Skeletal muscle satellite cell (primary cell): Measurements from ENCODE around the gene SMTN.

DNA sequence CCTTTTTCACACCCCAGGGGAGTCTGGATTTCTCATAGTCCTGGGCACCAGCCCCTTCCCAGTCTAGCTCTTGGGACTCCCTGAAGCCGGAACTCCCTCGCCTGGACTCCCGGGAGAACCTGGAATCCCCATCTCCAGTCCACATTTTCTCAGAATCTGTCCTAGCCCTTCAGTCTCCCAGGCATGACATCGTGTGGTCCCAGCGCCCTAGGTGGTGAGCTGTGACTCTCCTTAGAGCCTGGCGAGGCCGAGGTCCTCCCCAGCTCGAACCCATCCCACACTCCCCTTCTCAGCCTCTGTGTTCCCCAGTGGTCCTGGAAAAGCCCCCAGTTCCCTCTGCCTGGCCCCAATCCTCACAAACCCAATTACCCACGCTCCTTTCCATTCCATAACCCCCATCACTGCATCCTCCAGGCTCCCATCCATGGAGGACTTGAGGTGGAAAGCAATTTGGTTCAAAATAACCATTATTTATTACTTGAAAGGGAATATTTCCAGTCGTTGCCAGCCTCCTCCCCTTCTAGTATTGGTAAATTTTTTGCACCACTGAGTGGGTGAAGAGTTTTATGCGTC is 811 bp upstream of the DUSP18 start:
- CAGE, long polyA plus RNA, result no peak

- CAGE, long polyA plus RNA, result no peak
Measured at GRCh38 chr22:30932663-30933367, 35.8 kb downstream of the MORC2 start.

DNA sequence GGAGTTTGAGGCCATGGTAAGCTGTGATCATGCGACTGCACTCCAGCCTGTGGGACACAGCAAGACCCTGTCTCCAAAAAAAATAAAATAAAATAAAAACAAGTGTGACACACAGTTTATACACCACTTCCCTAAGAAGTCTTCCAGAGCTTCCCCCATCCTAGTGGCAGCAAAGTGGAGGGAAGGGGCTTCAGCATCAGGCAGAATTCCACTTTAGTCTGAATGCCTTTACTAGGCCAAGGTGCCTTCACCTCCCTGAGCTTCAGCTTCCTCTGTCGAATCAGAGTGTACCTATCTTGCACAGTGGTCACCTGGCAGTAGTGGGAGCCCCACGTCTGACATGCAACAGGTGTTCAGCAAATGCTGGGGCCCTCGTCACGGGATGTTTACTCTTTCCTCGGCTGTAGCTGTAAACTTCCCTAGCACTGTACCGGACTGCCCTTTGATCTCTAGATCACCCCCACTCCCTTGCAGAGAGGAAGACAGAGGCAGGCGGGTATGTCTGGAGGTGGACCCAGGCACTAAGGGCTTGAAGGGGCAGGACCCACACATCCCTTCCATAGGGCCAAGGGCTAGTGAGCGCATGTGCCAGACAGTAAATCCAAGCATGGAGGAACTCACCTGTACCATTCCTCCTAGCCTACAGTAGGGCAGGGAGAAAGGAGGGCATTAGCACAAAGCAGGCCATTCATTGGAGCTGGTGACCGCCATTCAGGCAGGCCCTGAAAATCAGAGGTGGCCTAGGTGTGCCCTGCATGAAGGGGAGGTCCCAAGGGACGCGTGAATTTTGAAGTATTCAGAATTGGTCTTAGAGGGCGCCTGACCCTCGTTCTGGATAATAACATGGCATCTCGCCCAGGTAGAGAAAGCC is 2.1 kb upstream of the SMTN start:
- CAGE, long polyA plus RNA, result no peak

DNA sequence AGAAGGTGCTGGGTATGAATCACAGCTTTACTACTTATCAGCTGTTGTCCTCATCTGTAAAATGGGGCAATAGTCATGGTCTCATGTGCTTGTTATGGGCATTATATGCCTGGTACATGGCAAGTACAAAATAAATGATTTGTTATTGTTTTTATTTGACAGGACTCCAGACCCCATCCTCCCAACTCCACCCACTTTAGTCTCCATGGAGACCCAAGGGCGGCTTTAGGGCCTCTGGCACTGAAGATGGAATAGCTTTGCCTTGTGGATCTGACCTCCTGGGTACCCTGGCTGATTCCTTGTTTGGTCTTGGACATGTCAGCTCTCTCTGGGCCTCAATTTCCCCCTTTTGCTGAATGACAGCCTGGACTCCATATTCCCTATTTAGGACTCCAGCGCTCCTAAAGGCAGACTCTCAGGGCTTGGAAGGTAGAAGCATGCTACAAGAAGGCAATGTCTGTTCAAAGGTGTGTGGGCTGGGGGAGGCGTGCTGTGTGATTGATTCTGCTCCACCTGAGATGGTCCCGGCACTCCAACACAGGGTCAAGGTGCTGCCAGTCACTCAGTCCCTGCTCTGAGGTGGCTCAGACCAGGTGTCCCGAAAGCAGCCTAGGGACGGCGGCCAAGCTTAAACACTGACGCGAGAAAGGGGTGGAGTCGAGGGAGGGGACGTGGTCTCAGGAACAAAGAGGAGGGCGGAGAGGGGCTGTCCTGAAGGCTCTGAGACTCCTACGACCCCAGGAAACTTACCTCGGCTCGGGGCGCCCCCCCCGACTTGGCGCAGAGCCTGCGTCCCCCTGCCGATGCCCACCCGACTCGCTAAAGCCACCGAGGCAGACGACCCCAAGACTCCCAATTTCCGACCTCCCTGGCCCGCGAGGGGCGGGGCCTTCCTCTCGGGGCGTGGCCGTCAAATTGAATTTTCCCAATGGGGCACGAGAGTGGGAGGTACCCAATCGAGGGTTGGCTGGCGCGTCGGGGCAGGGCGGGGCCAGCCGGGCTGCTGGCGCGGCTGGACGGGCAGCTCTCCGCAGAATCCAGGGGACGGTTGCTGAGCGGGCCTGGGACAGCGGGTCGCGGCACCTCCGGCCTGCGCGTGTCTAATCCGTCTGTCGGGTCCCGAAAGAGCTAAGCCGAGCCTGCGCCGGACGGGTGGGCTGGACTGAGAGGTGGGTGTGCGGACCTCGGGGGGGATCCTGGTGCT is at the start of gene SMTN:
TSS of gene SMTN (plus strand) at position 1,031 of the 1,204 bp plus-strand sequence.
- CAGE, long polyA plus RNA, result start-site peak on the plus strand centred at position 1,052 of the sequence, 44 bp wide, 1,075 and 134 reads in 2 replicates

DNA sequence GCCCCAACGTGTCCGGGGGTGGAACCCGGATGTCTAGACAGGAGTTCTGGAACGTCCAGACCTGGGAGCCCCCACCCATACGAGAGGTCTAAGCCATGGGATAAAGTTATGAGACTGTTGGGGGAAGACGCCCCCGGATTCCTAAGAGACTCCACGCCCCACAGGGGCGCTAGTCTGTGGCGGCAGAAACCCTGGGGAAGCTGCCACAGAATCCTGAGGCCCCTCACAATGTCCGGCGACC is 294 bp downstream of the SMTN start:
- CAGE, long polyA plus RNA, result no peak

- CAGE, long polyA plus RNA, result no peak
Measured at GRCh38 chr22:31148564-31148931, 8.2 kb upstream of the PLA2G3 start.

DNA sequence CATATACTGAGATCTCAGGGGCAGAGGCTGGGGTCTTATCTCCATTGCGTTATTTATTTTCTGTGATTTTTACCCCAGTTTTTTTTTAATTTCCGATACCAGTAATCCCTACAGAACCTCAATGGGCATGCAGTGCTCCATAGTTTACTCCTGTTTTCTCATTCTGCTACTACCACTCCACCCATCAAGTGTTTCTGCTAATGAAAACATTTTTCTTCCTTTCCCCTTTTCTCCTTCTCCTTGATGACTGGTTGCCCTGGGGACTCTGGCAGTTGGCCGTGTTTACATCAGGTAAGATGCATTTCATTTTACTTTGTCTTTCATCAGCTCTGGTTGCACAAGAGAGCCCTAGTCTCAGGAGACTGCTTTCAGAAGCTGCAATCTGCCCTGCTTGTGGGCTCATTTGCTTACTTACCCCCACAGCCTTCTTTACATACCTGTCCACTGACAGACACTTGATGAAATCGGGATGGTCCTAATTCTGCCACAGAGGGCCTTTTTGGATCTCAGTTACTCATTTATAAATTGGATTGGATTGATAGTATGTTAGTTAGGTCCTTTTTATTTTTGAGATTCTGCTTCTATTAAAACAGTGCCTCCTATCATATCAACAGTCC is 19.6 kb upstream of the LIMK2 start:
- CAGE, long polyA plus RNA, result no peak

DNA sequence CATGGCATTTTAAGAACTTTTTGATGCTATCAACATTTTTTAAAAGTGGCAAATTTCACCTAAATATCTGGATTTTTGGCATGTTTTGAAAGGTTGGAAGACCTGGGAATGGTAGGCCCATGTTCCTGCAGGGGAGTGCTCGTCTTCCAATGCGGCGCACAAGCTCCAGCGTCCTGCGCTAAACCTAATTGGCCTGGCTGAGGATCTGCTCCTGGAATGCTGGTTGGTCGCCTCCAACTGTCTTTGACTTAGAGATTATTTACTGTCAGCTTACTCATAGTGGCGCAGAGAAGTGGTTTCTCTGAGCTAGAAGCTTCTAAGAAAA is 641 bp upstream of the LIMK2 start:
- CAGE, long polyA plus RNA, result no peak

- CAGE, long polyA plus RNA, result no peak
Measured at GRCh38 chr22:31288898-31289422, 3.3 kb downstream of the PIK3IP1 start.

DNA sequence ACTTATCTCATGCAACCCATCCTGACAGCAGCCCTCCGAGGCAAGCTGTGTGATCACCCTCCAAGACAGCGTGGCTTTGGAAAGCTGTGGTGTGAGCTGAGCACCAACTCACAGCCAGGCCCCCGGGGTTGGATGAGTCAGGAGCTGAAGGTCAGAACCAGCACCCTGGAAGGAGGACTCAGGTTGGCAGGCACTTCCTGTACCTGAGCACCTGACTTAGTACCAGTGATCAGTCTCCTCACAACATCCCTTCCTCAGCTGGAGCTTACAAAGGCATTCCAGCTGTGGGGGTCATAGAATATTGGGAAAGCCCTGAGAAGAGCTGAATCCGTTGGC is 8.9 kb downstream of the PATZ1 start:
- CAGE, long polyA plus RNA, result no peak

GRCh38 chr22:31463467-31464103 is 26.1 kb downstream of the EIF4ENIF1 start:
- CAGE, long polyA plus RNA, result no peak

DNA sequence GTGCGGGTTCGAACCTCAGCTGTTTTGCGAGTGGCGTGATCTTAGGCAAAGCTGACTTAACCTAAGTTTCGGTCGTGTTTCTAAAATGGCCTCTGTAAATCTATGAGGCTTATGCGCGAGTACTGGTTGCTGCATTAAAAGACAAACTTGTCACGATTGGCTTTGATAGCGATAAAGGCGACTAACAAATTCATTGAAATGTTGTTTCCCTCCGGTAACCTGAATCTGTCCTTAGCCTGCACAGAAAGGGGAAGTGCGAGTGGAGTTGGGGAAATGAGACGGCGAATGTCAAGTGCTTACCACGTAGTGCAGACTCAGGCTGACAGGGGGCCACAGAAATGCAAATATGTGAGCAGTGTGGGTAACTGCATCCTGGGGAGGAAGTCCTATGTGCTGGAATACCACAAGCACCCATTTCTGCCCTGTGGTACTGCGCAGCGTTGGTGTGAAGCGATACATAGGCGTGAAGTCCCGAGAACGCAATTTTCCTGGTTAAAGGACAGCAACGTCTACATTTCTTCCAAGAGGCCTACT is 779 bp upstream of the EIF4ENIF1 start:
- CAGE, long polyA plus RNA, result no peak

DNA sequence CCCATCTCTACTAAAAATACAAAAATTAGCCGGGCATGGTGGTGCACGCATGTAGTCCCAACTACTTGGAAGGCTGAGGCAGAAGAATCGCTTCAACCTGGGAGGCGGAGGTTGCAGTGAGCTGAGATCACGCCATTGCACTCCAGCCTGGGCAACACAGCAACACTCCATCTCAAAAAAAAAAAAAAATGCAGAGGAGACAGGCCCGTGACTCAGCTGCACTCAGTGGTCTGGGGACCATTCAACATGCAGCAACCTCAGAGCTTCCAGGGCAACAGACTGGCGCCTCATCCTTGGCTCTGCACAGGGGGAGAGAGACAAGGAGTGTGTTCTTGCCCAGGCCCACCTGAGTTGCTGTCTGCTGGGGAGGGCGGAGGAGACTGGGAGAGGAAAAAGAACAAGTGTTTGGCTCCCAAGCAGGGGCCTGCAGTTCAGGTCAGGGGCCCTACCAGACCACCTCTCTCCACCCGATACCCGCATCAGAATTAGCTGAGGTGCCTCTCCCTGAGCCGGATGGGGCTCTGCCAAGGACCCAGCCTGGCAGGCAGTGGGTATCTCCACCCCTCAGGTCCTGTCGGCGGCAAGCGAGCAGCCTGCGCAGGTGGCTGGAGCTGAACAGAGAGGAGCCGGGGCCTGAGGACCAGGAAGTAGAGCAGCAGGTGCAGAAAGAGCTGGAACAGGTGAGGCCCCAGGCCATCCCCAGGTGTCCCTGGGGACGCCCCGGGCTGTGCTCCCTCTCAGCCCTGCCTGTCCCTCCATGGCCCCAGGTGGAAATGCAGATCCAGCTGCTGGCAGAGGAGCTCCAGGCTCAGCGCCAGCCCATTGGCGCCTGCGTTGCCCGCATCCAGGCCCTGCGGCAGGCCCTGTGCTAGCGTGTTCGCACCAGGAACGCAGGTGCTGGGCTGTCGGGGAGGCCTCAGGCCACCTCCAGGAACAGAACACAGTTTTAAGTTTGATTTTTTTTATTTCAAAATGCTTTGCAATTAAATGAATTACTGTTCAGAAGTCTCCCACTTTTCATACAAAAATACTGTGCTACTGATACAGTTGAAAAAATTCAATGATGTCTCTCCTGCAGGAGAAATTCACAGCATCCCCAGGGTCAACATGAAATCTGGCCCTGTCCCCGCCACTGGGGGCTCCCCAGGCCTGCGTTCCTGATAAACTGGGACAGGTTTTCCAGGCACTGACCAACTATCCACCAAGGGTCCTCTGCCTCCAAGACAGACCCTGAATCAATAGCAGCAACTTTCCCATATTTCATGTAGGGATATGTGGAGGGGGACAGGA is 44.0 kb downstream of the PISD start:
- CAGE, long polyA plus RNA, result no peak

GRCh38 chr22:31620440-31620883 is 41.6 kb downstream of the PISD start:
- CAGE, long polyA plus RNA, result no peak

GRCh38 chr22:31630690-31631470 is 31.1 kb downstream of the PISD start:
- CAGE, long polyA plus RNA, result no peak

DNA sequence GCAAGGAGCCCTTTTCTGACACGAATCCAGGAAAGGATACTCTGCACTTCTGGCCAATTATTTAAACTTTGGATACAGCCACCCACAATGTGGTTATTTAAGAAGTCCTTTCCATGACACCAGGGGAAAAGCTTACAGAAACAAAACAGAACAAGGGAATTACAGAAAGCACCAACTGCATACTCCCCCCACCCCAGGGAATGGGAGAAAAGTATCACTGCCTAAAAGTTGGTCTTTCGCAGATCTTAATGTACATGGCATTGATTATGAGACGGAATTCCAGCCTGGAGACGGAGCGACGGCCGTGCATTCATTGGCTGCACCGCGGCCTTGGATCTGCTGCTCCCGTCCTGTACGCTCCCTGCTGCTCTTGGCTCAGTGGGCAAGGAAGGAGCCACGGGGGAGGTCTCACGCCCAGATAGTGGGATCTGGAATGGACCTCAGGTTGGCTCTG is 19.8 kb upstream of the PISD start:
- CAGE, long polyA plus RNA, result no peak

DNA sequence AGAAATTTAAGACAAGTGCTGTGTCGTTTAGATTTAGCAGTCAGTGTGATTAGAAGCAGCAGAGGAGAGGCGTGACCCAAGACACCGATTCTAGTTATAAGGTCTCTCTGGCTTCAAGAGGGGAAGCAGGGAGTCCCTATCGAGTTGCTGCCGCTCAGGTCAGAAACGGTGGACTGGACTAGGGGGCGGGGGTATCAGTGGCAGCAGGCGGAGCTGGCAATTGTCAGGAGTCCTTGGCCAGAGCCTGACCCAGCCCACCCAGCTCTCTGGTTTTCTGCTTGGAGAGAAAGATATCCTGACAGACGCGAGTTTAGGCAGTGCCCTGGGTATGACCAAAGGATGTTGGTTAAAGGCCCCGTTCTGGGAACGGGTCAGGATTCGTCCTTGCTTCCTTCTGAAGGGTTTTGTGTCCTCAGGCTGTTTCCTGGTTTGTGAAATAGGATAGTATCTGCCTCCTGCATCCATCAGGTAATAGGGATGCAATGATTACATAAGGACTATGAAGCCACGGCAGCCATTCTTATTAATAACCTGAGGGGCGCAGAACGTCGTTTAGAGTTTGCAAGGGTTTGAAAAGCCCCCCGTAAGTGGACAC is 791 bp upstream of the DEPDC5 start:
- CAGE, long polyA plus RNA, result no peak

GRCh38 chr22:31943729-31944180 is 580 bp upstream of the YWHAH start:
- CAGE, long polyA plus RNA, result no peak

GRCh38 chr22:32082821-32083129 is 39.7 kb downstream of the SLC5A1 start:
- CAGE, long polyA plus RNA, result no peak

DNA sequence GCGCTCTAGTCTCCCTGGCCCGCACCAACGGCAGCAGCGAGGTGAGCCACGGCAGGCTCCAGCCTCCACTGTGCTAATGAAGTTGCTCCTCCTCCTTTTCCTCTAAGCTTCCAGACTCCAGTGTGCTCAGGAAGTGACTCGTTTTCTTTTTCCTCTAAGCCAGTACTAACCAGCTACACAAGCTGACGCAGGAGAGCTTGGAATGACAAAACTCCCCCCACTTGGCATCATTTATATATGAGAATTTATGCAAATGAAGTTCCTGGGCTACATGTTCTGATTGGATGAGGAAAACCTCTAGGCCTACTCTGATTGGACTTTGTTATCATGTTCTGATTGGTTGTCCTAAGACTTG is 2.8 kb upstream of the RFPL3 start:
- CAGE, long polyA plus RNA, result no peak